REH cell (cell line): Measurements from ENCODE around the gene XPNPEP1.

DNA sequence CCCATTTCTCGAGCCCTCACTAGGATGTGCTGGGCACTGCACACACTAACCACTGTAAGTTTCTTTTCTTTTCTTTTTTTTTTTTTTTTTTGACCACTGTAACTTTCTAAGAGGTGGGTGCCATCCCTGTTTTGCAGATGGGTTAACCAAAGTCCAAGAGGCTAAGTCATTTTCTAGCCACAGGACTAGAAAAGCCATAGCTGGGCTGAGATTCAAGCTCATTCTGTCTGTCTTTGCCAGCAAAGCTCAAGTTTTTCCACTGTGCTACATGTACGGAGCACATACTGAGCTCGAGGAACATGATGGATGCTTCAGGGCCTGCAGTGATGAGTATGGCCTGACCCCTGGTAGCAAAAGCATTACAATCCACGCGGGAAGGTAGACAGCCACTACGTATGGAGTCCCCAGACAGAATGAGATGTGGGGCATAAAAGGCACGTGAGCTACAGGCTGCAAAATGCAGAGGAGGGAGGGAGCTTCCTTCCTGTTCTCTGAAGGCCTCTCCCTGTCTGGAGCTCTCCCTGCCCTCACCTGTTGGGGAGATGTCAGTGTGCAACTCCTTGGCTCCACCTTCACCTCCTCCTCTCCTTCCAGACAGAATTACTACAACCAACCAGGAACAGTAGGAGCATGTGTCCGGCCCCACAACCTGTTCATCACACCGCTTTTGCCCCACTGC, 16.5 kb downstream of the ITPRIP start:
- PRO-cap, result no peak

DNA sequence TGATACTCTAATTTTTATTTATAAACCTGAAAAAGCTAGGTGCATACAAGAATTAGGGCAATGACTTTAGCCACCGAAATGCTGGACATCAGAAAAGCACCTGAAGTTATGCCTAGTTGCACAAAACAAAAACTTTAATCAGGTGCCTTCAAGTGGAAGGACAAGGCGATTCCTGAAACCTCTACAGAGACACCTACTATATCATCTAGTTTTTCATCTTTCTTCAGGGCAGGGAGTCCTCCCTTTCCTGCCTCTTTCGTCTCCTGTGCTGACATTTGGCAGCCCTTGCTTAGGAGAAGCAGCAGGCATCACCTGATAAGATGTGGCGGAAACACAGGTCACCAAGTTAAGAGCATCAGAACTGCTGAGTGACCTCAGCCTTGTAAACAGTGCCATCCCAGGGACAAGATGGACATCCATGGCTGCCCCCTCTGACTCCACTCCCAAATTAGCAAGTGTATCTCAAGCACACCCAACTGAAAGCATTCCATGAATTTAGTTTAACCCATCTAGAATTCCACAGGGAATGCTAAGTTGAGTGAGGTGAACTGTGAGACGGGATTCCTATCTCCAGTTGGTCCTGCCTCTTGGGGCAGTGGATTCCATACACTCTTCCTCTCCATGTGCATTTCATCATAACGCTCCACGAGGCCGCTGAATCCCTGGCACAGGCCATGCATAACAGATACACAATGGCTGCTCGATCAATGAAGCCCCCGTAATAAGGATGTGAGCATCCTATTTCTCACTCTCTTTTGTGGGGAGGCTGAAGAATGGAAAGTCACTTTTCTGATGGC, 5.8 kb downstream of the ITPRIP start:
- PRO-cap, result no peak

GRCh38 chr10:105742351-105742690, 1101.2 kb downstream of the SORCS3 start:
- PRO-cap, result no peak

GRCh38 chr10:106648587-106649122, 515.9 kb downstream of the SORCS1 start:
- PRO-cap, result no peak

GRCh38 chr10:106997522-106998259, 166.8 kb downstream of the SORCS1 start:
- PRO-cap, result no peak

DNA sequence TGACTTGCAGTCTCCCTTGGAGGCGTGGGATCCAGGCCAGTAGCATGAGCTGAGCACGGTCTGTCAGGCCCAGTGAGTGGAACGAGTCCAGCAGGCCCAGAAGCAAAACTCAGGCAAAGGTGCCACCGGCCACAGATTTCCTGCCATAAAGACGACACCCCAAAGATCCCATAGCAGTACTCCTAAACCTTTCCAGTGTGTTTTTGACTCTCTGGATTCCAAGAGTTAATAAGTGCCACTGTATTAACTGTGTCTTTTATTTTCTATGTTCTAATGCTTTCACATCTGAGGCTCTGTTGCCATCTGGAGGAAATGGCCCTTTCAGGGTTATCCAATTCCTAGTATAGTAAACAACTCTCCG, 1355.9 kb downstream of the XPNPEP1 start:
- PRO-cap, result no peak

- PRO-cap, result no peak
Observed at GRCh38 chr10:109892657-109893309, 30.5 kb downstream of the XPNPEP1 start.

DNA sequence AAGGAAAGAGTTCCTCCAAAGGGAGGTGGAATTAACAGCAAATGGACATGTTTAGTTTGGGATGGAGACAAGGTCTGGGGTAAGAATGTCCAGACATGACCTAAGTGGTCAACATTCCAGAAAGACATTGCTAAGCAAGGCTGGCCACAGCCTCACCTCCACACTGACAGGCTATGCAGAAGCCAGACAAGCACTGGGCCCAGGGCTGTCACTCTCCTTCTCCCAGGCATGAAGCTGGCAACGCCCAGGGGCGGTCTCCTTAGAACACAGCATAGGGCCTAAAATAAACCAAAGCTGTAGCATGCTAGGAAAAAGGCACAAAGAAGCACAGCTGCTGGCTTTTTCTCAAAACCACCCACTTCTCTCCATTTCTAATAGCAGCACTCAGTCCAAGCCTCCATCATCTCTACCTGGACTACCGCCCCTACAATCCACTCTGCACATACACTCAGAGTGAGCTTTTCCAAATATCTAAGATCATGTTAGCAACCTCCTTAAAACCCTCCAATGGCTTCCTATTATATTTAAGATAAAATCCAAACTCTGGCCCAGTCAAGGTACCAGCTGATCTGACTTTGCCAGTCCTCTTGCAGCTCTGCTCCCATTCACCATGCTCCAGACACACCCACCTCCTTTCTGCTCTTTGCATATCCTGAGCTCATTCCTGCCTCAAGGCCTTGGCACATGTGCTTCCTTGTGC, 27.8 kb downstream of the XPNPEP1 start:
- PRO-cap, result no peak

- PRO-cap, result no peak
Observed at GRCh38 chr10:109922071-109922699, 1.1 kb downstream of the XPNPEP1 start.

DNA sequence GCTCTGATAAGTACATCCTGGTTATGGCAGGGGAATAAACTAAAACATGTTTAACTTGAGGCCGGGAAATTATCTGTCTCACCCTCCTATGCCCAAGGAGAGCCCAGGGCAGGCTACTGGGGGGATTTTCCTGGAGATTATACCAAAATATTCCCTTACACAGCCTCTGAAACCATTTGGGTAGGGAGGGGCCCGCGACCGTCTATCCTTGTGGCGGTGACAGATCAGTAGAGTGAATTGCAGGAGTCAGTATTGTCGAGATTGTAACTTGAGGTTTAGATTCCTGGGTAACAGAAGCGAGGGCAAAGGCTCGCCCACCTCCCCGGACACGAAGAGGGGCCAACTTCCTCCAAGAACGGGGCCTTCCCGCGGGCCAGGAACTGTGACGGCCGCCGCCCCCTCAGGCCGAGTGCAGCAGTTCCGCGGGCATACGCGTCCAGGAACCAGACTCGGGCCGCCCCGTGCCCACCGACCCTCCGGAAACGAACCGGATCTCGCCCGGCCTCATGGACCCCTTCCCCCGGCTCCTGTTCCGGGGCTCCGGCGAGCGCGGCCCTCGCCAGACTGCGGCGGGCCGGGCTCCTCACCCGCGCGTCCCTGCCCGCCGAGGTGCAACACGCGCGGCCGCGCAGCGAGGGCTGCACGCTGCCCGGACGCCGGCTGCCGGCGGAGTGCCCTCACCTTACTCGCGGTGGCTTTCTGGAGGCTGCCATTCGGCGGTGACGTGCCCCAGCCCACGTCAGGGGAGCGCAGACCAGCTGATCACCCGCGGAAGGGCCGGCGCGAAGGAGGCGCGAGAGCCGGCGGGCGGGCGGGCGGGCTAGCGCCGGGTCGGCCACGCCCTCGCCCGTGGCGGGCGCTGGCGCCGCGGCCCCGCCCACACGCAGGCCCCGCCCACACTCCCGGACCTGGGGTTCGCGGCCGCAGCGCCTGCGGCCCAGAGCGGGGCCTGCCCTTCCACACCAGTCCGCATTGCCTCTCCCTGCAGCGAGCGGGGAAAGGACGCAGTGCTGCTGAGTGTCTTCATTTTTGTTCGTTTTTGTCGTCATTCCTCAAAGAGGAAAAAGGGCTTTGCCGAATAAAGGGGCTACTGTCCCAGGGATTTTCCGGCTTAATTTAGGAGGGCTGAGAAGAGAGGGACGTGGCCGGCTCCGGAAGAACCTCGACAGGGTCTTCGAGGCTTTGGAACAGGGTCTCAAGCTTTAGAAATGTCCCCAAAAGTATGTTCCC, at the start of gene XPNPEP1:
Gene XPNPEP1 (minus strand): TSS at position 791 of the 1,230 bp plus-strand sequence.
- PRO-cap, result bidirectional peak, plus-strand start at position 899 of the sequence, minus-strand start at position 673 of the sequence

GRCh38 chr10:109969053-109969751, 38.6 kb upstream of the ADD3 start:
- PRO-cap, result no peak

DNA sequence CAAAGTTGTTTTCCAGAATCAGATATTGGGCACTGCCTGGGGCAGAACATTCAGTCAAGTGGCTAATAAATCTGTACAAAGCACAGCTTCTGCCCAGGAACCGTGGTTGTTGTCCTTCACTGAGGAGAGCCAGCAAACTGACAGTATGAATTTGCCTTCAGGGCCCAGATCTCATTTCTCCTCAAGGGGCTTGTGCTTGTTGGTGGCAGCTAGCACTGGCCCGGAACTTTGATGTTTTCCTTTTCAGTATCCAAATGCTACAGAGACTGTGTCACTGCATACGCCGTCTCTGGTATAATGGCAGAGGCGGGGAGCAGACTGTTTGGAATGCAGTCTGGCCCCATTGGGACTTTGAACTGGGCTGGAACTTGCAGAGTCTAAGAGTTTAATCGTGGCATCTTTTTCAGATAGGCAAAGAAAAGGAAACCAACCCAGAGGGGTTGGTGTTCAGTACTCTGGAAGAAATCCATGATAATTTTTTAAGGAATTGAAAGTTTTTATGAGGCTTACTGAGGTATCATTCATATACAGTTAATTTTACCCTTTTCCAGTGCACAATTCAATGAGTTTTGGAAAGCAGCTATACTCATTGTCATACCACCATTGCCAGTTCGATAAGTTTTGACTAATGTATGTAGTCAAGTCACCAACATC, 30.3 kb upstream of the ADD3 start:
- PRO-cap, result no peak

DNA sequence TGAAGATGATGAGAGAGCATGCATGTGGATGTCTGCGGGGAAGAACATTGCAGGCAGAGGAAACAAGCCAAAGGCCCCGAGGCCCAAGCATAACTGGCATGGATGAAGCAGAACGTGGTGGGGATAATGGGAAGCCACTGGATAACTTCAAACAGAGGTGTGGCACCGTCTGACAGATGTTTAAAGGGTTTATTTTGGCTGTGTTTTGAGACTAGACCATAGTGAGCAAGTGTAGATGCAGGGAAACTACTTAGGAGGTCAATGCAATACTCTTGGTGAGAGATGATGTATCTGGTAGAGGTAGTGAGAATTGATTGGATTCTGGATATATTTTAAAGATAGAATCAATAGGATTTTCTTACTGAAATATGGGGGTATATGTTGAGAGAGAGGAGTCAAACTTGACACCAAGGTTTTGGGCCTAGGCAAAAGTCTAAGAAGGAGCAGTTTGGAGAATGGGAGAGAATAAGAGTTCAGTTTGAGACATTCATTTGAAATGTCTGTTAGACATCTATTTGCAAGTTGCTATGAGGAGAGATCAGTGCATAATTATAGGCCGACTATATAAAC, 12.7 kb downstream of the ADD3 start:
- PRO-cap, result no peak

- PRO-cap, result bidirectional peak, plus-strand start at chr10:110076727, minus-strand start at chr10:110076637; bidirectional peak, plus-strand start at chr10:110077044, minus-strand start at chr10:110076945
Observed at GRCh38 chr10:110076181-110077423, 68.8 kb downstream of the ADD3 start.

DNA sequence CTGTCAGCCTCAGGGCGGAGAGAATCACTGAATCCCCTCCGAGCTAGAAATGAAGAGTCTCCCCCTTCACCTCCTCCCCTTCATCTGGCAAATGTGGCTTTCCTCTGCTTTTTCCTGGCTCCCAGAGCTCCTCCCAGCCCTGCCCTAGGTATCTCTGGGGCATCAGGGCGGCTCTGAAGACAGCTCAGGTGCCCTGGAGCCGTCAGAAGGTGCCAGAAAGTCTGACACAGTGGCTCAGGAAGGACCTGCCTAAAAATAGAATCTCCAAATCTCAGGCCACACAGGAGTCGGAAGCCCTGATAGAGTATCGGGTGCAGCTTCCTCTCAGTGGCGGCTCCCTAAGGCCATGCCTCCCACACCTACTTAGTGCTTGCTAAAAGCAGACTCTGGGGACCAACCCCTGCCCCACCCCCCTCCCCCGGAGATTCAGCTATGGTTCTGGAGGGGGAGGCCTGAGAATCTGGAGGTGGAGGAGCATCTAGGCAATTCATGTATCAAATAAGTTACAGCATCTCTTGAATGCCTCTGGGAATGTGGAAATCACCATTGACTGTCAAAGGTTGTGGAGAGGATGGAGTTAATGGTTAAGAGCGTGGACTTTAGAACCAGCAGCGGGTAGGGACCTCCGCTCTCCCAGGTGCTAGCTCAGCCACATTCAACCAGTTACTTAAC, 38.8 kb upstream of the MXI1 start:
- PRO-cap, result no peak

DNA sequence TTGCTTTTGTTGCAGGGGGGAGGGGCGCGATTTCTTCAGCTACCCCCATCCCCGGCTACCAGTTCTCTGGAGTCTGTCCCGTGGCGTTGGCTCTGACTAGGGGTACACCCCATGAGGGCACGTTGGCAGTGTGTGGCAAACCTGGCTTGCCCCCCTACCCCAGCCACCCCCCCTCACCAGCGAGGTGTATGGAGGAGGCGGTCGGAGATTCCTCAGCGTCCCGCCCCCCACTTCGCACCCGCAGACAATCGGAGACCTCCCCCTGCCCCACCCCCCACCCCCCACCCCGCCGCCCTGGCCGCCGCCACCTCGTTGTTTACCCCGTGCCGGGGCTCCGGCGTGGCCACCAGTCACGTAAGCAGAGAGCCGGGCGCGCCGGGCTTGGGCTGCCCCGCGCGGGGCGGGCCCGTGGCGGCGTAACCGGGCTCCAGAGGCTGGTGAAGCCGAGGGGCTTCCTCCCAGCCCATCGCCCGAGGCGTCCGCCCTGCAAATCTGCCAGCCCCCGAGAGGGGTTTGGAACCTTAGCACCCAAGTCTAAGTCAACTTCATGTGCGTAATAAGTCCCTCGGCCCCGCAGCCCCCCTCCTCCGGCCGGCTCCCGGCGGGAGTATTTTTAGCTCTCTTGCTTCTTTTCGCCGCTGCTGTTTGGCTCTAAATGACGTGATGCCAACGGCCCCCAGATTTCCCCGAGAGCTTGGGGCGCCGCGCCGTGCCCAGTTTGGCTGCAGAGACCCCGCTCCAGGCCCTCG, 2.5 kb downstream of the MXI1 start:
- PRO-cap, result bidirectional peak, plus-strand start at position 346 of the sequence, minus-strand start outside the sequence; bidirectional peak, plus-strand start at position 630 of the sequence, minus-strand start at position 551 of the sequence

- PRO-cap, result no peak
Observed at GRCh38 chr10:110226920-110227931, 19.8 kb downstream of the MXI1 start.

DNA sequence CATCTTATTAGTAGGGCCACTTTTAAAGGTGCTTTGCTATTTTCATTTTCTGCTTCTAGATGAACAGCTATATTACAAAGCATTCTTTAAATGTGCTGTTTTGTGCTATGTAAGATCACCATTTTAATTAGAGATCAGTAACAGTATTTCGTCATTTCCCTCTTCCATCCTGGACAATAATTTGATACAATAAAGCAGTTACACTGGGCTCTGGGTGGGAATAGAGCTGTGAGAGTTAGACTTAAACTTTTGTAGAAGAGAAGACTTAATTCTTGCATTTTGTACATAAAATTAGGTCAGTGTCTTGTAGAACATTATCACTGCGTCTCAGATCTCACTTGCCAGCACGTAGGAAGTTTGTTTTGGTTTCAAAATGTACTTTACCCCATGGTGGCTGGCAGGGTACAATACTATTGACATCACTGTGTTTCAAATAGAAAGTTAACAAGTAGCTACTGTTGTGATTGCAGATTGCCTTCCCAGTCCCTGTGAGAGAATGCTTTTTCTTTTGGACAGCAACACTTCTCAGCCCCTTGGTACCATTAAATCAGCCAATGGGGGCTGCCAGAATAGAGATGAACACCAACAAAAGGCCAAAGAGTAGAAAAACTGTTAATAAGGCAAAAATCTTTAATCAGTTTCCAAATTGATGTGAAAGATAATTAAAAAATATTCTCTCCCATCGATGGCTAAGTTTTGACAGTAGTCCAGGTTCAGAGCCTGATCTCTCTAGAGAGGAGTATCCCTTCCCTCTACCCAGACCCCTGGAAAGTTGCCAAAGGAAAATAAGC, 35.2 kb downstream of the SMNDC1 start:
- PRO-cap, result no peak

- PRO-cap, result no peak
Observed at GRCh38 chr10:110304123-110304641, 538 bp downstream of the SMNDC1 start.

GRCh38 chr10:110356354-110357231, 51.9 kb upstream of the SMNDC1 start:
- PRO-cap, result no peak